ENCODE results near the gene MRPS14.

DNA sequence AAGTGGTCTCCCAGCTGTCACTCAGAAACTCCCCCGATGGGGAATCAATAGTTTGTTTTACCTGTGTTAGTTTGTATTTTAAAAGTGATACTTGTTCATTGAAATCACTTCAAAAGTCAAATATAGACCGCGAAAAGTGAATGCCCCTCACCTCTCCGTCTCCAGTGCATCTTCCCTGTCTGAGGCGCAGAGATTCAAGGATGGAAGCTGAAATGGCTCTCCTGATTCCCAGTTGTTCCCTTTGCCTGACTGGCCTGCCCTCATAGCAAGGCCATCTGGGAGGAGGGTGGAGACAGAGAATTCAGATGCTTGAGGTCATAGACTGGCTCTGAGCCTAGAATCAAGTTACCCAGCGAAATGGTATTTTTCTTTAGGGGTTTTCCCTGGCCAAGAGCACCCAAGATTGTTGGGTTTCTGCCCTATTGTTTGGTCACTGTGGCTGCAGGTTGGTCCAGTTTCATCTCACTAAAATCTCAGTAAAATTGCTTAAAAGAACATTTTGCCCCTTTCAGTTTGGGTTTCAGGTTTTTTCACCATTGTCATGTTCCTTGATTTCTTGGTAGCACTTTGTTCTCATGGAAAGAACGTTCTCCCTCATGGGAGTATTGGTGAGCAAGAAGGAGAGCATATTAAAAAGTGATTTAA lies 7.2 kb downstream of the METTL13 start:
- RAMPAGE, total RNA: no peak

DNA sequence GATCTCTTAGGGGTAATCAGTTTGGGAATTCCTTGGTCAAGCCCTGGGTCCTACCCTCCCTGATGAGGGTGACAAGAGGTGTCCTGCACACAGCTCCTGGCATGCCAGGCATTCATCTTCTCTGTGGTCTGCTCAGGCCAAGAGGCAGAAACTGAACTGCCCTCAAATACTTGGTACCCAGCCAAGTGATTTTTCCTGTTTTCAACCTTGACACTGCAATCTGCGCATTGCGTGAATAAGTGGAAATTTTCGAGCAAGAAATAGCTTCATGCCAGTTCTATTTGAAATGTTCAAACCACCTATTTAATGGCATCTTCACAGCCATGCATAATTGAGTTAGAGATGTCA lies 26.9 kb downstream of the DNM3 start:
- RAMPAGE, total RNA: no peak

GRCh38 chr1:171872341-171872722 lies 31.0 kb downstream of the DNM3 start:
- RAMPAGE, total RNA: no peak

DNA sequence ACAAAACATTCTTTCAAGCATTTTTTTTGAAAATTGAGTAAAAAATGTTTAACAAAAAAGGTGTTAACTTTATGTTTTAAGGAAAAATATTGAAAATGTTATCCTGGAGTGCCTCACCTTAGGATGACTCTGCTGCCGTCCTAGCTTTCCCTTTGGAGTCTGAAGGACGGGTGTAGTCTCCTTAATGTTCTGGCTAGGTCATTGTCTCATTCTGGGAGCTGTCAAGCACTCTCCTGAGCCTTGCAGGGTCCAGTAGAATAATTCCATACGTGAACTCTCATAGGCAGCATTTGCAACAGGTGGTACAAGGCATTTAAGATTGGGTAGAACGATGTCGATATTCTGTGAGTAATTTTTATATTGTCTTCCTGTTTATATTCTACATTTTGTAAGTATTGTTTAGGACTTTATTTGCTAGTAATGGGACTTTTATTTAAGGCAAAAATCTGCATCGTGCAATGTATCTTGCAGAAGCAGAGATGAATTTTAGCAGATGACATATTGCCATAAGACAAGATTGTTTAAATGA lies 283.5 kb upstream of the C1orf105 start:
- RAMPAGE, total RNA: no peak

DNA sequence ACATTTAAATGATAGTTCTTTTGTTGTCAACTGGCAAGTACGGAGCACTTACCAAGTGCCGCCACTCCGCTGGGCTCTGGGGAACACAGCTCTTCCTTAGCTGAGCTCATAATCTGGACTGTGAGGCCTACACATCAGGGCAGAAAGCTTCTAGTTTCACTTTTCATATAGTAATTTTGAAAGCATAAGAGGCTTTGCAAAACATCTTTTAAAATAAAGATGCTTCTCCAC lies 239.6 kb upstream of the C1orf105 start:
- RAMPAGE, total RNA: no peak

GRCh38 chr1:172322061-172323045 lies 98.1 kb upstream of the C1orf105 start:
- RAMPAGE, total RNA: no peak

GRCh38 chr1:173437576-173438111 lies 39.5 kb upstream of the PRDX6 start:
- RAMPAGE, total RNA: no peak

GRCh38 chr1:173451806-173452729 lies 25.1 kb upstream of the PRDX6 start:
- RAMPAGE, total RNA: no peak

DNA sequence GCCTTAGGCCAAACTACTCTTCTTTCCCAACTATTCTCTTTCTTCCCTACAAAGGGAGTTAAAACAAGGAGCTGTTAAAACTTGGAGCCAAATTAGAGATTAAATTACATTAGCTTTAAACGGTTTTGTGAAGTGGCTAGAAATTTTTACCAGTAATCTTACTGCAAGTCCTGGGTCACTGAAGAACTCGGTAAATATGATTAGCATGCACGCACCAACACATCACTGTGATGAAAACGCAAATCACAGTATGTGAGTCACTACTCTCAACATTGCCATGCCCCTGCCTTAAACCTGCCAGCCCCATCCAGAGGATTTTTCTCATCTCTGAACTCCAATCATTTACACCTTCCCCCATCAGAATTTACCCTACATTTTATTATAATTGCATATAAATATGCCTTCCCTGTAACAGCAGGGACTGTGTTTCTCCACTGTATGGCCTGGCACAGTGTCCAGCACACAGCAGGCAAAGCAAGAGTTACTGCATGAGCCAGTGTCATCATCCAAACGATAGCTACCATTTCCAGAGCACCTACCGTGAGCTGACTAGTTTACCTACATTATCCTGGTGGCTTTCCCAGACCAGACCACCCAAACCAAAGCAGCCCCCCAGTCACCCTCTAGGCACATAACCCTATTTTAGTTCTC lies 1.3 kb upstream of the PRDX6 start:
- RAMPAGE, total RNA: no peak

DNA sequence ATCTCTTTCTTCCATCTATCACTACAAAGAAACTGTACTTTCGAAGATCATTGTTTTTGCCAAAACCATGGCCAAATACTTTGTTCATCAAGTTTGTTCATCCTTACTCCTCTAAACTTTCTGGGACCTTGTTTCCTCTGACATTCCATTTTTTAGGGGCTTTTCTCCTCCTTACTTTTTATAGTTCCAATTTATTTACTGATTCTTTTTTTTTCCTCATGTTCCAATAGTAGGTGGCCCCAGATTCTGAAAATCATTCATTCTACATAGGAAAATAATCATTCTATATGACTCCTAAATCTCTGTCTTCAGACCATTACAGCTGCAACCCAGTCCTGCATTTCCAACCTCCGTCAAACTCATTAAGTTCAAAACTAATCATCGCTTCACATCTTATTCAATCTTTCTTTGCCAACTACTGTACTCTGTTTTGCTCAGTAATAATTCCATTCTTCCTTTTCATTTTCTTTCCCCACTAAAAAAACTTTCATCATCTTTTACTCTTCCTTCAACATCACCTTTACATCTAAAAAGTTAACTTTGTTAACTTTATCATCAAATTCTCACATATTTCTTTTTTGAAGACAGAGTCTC lies 2.2 kb upstream of the DARS2 start:
- RAMPAGE, total RNA: no peak

- RAMPAGE, total RNA: no peak
These were observed 2.5 kb upstream of the ZBTB37 start for GRCh38 chr1:173865323-173866479.

GRCh38 chr1:174077716-174078230 lies 55.6 kb upstream of the RC3H1 start:
- RAMPAGE, total RNA: no peak

- RAMPAGE, total RNA: no peak
These were observed 31.2 kb downstream of the RABGAP1L start for GRCh38 chr1:174190608-174190873.

GRCh38 chr1:174375876-174376184 lies 71.9 kb upstream of the GPR52 start:
- RAMPAGE, total RNA: no peak

- RAMPAGE, total RNA: no peak
These were observed 151.2 kb upstream of the CACYBP start for GRCh38 chr1:174848399-174849043.

GRCh38 chr1:175022912-175023995 lies at the start of gene MRPS14:
Gene MRPS14, minus strand, starts transcription at chr1:175023425.
- RAMPAGE, total RNA: no peak

DNA sequence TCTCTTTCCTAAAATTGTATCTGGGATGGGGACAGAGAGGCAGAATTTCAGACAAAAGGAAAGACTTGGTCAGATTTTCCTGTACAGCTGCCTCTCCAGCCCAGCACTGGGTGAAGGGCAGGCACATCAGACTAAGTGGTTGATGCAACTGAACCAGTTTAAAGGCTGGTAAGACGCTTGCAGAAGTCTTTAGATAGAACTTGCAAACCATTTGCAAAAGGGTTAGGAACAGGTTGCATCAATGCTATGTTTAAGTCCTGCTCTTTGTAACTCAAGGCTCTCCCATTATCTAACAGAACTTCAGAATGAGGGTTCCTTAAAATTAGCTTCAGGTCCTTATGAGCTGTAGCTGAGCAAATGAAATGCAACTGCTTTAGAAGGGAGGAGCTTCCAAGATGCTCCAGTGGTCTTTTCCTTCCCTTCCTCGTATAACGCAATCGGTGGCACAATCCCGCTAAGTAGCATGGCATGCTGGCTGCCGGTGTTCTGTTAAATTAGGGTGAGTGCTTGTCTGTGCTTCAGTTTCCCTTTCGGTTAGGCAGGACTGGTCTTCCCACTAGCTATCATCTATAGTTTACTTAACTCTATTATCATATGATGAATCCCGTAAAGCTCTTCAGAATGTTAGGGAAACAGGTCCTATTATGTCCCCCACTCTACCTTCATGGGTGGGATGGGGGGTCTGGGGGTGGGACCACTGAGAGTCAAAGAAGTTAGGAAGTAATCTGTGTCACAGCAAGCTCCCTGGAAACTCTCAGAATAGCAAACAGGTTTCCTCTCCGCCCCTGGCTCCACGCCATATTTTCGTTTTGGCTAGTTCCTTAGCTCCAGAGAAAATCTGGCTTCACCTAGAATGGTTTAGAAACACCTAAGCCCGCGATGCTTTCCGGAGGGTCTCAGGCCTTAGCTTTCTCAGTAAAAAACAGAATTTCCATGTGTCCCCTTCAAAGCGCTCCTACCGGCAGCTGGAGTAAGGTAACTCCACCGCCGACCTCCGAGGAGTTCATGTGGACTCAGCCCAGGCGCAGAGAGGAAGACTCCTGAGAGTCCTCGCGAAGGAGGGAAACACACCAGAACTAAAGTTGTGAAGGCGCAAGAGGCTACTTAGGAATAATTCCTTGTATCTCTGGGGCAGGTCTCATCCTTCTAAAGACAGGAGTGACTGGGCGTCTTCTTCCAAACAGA lies 782 bp downstream of the KIAA0040 start:
- RAMPAGE, total RNA: no peak

- RAMPAGE, total RNA: no peak
These were observed 96.4 kb upstream of the TNR start for GRCh38 chr1:175839807-175840150.

DNA sequence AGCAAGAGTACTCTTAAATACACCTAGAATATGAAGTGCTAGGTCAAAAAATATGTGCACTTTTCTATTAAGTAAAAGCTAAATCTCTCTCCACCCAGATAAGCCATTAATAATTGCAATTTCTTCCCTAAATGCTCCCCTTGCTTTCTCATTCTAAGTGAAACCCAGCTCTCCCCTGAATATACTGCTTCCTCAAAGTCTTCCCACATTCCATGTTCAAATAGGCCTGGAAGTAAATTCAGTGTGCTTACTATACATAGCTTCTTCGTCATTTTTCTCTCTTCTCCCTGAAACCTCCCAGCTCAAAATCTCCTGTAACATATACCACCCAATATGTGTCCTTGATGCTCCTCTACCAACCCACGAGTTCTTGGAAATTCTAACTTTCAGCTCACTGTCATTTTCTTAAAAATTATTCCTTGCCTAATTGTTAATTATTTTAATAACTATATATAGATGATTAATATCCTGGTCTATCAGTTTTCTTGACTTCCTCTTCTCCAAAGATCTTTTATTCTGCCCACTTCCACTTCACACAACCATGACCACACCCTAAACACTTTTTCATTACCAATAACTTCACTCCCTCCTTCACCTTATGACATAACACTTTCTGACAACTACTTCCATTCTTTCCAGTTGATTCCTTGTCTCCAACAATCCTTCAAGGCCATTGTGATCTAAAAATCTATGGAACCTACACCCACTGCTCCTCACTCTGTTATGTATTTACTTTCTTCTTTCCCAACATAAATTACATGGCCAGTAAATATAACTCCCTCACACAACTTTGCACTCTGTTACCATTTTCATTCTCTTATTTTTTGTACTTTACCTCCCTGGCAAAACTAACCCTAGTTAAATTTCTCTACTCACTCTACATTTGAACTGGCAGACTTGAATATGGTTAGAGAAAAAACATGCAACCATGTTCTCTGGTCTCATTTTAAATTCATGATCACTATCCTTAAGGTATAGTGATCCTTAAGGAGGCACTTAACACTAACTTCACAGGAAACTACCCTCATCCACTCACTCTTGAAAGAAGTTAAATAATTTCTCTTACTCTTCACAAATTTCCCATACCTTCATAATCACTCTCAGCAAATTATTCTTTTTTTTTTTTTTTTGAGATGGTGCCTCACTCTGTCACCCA lies 153.7 kb downstream of the COP1 start:
- RAMPAGE, total RNA: no peak

GRCh38 chr1:176066731-176067199 lies 140.3 kb downstream of the COP1 start:
- RAMPAGE, total RNA: no peak

Data from foreskin keratinocyte (primary cell).